Type B pancreatic cell (in vitro differentiated cells): ENCODE measurements around a stretch of chr4.

GRCh38 chr4:183721743-183722078, 62.6 kb downstream of the TRAPPC11 start:
- PRO-cap: no peak

- PRO-cap: no peak
Observed at GRCh38 chr4:183764226-183764865, 105.3 kb downstream of the TRAPPC11 start.

DNA sequence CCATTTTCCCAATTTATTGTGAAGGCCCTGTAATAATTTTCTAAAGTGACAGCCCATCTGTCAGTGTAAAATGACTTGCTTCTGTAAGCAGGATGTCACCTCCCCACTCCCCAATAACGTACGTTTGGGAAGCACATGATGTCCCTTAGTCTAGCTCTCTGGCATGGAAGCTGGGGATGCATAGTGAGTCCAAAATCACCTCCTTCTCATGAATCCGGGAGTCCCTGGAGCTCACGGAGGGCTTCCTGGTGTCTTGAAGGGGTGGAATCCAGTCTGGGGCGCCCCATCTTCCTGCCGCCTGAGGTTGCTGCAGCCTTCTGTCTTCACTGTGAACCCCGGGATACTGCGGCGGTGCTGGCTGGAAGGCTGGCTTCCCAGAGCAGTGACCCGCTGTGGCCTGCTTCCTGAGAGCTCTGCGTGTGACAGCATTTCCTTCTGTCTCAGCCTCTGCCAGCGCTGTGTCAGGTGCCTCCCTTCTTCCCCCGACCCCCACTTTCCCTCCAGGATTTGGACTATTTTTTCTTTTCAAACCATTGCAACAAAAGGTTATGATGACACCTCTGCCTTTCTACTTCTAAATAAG, 98.8 kb upstream of the STOX2 start:
- PRO-cap: no peak

DNA sequence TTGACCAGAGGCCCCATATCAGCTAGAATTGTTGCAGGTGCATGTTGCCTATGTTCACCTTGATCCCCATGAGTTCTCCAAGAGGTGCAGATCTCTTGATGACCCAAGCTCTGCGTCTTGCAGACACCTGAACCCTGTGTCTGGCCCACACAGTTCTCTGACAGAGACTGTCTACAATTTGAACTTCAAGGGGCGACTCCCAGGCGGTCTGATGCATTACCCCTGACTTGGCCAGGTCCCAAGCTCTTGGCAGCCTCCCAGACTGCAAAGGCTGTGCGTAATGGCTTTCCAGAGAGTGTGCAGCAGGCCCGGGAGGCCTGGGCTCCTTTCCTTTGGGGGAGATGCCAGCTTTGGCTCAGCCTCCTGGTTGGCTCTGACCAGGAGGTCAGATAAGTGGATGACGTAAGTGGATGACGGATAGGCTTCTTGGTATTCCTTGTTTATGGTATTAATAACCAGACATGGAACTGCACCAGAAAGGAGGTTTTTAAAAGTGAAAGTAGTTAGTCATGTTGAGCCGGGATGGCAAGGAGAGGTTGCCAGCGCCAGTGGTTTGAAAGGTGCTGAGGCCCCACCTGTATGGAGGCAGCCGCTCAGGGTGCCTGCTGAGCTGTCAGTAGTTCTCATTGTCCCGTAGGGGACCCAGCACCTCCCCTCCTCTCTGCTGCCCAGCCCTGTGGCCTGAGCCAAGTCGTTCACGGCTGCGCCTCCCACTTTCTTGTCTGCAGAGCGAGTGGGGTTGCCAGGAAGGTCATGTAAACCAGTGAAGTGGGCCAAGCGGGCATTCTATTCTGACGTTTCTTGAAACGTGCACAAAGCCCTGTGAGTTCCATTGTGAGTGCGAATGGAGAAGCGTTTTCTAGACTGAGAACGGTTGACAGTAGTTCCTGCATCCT, 28.8 kb upstream of the STOX2 start:
- PRO-cap: no peak

- PRO-cap: no peak
Observed at GRCh38 chr4:184350152-184351129, 123.9 kb downstream of the IRF2 start.

GRCh38 chr4:184398761-184399501, 75.4 kb downstream of the IRF2 start:
- PRO-cap: no peak

- PRO-cap: no peak
Observed at GRCh38 chr4:184444817-184445392, 29.4 kb downstream of the IRF2 start.

- PRO-cap: no peak
Observed at GRCh38 chr4:184762755-184763332, 28.9 kb upstream of the CENPU start.

DNA sequence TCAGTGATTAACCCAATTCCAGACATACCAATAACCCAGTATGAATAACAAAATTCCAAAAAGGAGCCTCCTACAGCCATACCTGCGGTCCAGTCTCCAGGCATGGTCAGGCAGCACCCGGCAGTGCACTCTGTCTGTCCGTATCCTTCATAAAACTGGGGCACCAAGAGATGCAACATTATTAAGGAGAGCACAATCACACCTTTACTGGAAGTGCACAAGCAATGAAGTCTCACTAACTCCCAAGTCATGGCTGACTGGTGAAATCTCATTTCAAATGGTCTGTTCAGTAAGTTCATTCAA, 30.8 kb upstream of the CENPU start:
- PRO-cap: no peak

DNA sequence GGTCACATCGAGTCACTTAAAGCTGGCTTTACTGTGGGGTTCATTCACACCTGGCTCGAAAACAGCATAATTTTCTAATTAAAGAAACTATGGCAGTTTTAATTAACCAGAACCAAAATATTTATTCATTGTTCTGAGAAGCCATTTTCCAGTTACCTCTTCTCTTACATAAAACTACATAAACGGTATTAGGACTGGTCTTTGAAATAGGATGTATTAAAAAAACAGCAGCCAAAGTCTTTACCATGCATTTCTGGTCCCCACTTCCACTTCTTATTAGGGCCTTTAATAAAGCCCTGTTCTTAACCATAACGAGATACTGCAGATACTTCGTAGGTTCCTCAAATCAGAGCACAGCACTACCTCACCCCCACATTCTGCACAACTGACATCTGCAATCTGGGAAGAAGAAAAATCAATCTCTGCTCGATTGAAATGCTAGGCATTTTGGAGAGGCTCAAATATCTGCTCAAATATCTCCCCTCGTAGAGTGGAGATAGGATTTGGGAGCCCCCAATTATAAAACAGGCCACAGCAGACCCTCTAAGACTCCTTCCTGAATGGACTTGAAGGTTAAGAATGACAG, 40.1 kb upstream of the CENPU start:
- PRO-cap: no peak

GRCh38 chr4:184776296-184777027, 42.6 kb upstream of the CENPU start:
- PRO-cap: no peak

DNA sequence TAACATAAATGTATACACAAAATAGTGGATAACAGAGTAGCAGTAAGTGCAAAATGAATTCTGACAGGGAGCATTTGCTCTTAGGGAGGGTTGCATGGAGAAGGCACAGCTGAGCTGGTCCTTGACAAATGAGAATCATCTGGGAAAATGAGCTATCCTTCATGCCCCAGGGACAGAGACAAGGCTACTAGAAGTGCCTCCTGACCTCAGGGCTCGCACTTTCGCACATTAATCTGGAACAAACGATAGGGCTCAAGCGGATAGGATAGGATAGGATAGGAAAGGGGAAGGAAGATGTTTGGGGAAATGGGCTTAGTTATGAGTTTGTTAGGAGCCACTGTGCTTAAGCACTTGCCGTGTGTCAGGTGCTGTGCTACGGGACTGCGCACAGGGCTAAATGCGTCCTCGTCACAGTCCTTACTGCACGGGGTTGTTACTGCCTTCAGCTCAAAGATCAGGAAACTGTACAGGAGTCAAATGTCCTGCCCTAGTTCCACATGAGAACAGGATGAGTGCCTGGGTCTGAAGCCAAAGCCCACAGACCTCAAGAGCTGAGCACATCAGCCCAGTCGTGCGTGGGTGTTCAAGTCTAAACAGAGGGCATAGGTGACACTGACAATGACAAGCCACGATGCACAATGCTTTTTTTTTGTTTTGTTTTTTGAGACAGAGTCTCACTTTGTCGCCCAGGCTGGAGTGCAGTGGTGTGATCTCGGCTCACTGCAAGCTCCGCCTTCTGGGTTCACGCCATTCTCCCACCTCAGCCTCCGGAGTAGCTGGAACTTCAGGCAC, 15.1 kb downstream of the ACSL1 start:
- PRO-cap: no peak

- PRO-cap: no peak
Observed at GRCh38 chr4:184819519-184820206, 6.1 kb downstream of the ACSL1 start.

GRCh38 chr4:184821269-184821693, 4.5 kb downstream of the ACSL1 start:
- PRO-cap: no peak

- PRO-cap: no peak
Observed at GRCh38 chr4:184822935-184823581, 2.7 kb downstream of the ACSL1 start.

GRCh38 chr4:184824548-184824957, 1.2 kb downstream of the ACSL1 start:
- PRO-cap: no peak

- PRO-cap: no peak
Observed at GRCh38 chr4:185018669-185019009, 349 bp downstream of the HELT start.

DNA sequence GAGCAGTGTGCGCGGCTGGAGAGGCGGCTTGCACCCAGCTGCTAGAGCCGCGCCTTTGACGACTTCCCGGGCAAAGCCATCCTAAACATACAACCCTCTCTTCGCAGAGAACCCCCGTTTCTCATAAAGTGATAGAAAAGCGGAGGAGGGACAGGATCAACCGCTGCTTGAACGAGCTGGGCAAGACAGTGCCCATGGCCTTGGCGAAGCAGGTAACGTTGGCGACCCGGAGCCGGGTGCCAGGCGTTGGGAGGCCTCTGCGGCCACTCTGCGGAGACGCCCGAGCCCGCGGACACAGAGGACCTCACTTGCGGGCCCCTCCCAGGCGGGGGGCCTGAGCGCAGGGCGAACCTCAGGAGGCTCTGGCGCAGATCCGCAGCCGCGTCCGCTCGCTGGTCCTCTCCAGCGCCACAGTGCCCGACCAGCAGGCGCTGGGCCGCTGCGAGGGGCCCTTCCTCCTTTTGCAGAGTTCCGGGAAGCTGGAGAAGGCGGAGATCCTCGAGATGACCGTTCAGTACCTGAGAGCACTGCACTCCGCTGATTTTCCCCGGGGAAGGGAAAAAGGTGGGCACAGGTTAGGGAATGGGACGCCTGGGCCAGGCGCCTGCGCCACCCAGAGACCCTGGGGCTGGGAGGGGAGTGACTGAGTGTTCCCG, 1.1 kb downstream of the HELT start:
- PRO-cap: no peak

DNA sequence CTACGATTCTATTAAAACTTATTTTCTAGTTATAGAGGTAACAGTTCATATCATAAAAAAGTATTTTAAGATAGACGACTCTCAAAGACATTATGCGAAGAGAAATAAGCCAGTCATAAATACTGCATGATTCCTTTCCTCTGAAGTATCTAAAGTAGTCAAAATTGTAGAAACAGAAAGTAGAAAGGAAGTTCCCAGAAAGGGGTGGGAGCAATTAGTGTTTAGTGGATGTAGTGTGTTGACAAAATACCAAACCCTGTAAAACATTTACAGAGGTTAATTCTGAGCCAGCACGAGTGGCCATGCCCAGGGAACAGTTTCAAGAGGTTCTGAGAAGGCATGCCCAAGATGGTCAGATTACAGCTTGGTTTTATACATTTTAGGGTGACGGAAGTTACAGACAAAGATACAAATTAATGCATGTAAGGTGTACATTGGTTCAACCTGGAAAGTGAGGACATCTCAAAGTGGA, 34.4 kb upstream of the SLC25A4 start:
- PRO-cap: no peak

- PRO-cap: no peak
Observed at GRCh38 chr4:185137102-185137894, 5.8 kb upstream of the SLC25A4 start.